Bronchial epithelial cell (primary cell): ENCODE data around the gene TRIM7.

- RRBS, 2 experiments = under 1 to 1% methylated on average over 7 to 8 of the region's 48 CpGs
These were observed 1.0 kb downstream of the TRIM7 start for GRCh38 chr5:181203794-181204553.

DNA sequence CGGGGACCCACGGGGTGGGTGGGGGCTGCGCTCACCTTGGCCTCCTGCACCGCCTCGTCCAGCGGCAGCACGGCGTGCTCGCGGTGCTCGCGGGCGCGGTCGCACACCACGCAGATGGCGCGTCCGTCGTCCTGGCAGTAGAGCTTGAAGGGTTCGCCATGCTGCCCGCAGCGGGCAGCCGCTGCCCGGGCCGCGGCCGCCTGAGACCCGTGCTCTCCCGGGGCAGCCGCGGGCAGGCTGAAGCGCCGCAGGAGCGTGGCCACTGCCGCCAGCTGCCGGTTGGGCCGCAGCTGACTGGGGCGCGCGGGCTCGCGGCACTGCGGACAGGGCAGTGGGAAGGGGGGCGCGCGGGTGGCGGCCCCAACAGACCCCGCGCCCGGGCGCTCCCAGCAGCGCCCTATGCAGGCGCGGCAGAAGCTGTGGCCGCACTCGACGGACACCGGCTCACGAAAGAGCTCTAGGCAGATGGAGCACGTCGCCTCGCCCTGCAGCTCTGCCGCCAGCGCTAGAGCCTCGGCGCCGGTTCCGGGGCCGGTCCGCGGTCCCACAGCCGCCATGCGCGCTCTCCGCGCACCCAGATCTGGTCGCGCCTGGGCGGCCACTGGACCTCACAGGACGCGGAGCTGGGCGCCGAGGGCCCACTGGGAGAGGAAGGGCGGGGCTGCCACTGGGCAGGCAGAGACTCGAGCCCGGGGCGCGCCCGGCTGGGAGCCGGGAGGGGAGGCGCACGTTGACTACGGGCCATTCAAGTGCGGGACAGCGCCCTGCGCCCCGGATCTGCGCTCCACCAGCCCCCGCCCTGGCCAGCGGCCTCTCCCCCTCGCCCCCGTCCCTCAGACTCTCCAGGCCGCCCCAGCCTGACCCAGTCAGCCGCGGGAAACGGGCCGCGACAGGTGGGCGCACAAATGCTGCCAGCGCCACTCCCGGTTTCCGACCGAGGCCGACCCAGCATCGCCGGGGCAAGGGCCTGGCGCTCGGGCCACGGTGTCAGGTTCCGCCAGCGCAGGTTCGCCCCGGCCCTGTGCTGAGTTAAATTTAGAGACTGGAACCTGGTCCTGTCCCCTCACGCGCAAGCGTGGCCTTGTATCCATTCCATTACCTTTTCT, at the start of gene TRIM7:
Gene TRIM7 (minus strand): TSS at position 643 of the 1,106 bp plus-strand sequence.
- RRBS, 2 experiments = 1% methylated on average over 38 to 49 of the region's 127 CpGs

DNA sequence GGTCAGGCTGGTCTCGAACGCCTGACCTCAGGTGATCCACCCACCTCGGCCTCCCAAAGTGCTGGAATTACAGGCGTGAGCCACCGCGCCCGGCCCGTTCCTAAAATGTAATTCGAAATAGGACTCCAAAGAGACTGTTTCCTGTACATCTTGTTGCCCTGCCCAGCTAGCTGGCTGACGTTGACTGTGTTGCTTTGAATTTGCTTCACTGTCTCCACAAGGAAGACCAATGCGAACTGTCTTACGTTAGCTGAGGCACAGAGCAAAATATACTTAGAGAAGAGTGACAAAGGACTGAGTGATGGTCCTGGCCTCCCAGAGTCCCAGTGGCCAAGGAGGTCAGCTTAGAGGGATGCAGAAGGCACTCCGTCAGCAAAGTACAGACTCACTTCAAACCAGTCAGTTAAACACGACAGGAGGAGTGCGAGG, 6.9 kb upstream of the TRIM41 start:
- RRBS, 2 experiments = no CpG with 5 or more reads among the region's 15 CpGs

GRCh38 chr5:181247898-181248463, 4.3 kb upstream of the RACK1 start:
- RRBS, 2 experiments = no CpG with 5 or more reads among the region's 9 CpGs

DNA sequence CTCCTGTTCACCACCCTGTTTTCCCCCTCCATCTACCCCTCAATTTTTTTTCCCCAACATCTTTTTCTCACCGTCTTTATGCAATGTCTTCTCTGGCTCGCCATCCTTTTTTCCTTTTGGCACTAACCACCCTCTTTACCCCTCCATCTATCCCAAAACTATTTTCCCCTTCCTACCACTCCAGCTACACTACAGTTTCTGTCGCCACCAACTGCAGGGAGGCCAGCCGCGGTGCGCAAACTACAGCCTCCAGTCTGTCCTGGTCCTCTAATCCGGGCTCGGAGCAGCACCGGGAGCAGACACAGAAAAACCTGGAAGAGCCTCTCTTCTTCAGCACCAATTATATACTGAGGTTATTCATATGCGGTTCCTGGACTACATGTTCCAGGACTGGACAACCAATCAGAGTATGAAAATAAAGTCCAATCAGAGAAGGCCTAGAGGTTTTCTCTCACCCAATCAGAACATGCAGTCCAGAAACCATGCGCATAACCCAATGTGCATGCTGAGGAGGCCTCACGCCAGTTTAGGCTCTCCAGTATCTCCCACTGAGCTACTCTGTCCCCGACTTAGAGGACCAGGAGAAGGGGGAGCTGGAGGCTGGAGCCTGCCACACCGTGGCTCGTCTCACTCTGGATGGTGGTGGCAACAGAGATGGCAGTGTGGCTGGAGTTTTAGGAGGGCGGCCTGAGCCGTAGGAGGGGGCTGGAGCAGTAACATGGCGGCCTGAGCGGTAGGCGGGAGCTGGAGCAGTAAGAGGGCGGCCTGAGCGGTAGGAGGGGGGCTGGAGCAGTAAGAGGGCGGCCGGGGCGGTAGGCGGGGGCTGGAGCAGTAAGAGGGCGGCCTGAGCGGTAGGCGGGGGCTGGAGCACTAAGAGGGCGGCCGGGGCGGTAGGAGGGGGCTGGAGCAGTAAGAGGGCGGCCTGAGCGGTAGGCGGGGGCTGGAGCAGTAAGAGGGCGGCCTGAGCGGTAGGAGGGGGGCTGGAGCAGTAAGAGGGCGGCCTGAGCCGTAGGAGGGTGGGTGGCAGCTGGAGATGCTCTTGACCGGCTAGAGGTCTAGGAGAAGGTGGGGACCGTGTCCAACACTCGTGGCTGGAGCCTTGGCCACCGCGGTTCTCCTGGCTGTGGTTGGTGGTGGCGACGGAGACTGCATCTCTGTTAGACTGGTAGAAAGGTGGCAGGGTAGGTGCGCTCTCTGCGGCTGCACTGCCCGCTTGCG, 20.3 kb upstream of the TRIM52 start:
- RRBS, 2 experiments = 79 to 84% methylated on average over 4 of the region's 50 CpGs